Metanephros (tissue), 2 donors: ENCODE results near the genes SPTBN2 and ANKRD13D.

DNA sequence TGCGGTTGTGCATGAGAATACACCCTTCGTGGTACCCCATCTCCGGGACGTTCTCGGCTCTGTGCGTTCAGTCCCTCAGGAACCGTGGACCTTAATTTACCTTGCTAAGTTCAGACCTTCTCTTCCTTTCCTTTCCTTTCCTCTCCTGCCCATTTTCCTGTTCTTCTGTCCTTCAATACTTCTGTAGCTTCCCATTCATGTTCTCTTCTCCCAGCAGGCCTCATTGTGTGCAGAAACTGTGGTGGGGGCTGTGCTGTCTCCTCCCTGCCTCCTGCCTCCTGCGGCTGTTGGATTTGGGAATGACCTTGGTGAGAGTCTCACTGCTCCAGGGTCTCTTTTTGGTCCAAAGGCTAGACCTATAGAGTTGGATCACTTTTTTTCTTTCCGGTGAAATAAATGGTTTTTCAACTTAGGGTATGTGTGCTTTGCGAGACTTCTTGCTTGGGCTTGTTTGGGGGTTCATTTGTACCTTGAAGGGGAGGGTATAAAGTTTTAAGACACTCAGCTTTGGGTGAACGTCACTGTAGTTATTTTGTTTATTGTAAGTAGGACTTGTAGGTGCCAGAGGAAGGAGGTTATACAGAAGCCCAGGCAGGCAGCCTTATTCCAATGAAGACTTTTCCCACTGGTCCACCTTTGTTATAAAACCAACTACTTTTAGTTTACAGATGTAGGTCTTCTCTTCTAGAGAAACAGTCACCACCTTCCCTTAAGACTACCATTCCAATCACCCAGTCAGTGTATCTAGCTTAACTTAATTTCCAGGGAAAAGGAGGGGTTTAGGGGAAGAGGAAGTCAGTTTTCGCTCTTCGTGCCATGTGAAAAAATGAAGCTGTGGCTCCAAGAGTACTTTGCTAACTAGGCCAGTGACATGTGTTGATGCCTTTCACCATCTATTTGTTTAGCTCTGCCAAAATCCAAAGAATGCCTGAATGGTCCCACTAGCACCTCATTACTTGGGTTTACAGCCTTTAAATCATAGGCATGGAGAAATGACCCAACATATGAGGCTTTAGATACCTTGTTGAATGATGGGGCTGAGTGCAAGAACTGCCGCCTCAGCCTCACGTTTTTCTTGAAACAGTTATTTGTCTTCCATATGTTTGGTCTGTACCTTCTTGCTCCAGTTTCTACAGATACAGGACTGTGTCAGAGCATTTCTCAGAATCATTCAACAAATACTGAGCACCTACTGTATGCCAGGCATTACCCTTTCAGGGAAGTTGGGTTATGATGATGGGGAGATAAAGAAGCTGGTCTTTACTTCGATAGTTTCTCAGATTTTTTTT, 8.0 kb downstream of the RBM4 start:
- RAMPAGE, long total RNA = no peak

DNA sequence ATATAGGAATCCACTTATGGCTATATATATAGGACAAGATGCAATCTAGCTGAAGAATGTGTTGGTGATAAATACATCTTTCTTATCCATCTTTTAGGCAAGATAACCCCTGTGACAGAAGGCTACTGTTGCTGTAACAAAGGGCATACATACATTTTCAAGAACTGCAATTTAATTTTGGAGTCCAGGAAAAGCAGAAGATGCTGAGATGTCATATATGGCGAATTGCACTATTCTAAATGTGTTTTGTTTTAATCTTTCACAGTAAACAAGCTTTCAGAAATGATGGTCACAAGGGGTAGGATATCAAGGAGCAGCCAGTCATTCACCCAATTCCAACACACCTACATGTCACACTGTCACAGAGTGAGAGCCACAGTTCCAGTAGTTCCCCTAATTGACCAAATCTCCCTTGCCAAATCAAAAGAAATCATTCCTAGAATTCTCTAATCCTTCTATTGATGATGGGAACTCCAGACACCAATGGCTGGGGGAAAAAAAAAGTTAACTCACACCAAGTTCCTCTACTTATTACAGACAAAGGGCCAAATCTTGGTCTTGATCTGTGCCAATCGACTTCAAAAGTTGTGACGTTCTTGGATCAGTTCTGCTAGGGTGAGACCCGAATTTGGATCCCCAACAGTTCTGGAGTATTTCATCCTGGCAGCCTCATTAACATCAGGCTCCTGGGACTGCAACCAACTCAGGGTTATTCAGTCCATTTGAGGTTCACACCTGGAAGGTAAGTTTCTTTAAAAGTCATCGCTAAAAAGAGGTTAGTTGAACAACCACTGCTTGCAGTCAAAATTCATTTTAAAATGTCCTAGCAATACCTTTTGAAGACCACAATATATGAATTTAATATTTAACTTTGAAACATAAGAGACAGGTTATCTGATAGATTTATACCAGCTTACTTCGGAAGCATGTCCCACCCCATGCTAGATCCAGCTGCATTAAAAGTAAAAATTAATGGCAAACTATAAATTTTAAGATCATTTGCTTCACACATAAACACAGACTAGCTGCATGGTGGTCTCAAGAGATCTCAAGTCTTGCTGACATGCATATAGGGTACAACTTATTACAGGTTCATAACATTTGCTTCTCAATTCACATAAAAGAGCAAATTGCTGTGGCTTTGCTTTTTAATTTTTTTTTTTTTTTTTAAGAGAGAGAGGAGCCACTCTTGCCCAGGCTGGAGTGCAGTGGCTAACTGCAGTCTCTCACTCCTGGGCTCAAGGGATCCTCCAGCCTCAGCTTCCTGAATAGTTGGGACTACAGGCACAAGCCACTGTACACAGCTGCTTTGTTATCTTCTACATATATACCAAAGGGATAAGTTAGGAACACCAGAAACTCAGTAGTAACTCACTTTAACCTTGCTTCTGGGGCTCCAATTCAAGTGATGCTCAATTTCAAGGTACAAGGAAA, 11.4 kb downstream of the RBM4B start:
- RAMPAGE, long total RNA = no peak

DNA sequence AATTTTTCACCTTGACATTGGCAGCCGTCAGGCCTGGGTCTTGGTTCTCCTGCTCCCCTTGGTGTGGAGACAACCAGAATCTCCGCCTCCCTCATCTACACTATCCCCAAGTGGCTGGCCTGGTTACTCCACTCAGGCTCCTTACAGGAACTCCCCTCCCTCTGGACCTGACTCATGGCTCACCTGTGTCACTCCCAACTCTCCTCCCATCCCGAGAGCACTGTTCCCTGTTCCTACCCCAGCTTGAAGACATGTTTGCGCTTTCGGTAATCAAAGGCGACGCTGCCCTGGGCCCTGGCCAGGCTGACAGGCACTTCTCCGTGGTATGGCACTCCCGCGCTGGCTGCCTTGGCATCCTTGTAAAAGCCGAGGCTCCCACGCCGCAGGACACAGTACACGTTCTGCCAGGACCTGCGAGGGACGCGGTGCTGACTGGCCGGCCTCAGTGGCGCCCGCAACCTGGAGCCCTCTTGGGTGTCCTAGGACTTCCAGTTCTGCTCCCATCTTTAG, 9.1 kb upstream of the RBM4B start:
- RAMPAGE, long total RNA = no peak

- RAMPAGE, long total RNA = no peak
Measured at GRCh38 chr11:66688642-66689288, 11.1 kb upstream of the RBM4B start.

DNA sequence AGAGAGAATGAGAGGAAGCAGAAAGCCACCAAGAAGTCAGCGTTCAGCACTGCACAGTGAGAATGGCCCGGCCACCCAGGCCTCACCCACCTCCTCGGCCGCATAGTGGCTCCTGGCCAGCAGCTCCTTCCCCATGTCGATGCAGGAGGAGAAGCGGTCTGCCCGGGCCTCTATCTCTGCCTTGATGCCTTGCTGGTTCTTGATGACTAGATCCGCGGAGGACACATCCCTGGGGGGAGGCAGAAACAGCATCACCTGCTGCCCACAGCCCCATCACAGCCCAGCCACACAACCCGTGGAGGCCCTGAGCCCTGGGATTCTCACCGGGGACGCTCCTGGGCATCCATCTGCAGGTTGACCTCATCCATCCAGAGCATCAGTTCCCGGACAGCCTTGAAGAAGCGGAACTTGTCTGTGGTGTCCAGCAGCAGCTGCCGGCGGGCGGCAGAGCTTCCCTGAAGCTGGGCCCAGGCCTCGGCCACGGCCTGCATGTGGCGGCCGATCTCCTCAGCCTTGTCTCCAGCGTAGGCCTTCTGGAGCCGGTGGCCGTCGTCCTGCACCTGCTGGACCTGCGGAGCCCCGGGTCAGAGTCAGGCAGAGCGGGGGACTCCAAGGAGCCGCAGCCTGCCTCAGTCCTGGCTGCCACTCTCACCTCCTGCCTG, 12.2 kb upstream of the RBM4B start:
- RAMPAGE, long total RNA = no peak

- RAMPAGE, long total RNA = no peak
Measured at GRCh38 chr11:66725591-66726176, 3.3 kb downstream of the SPTBN2 start.

GRCh38 chr11:66726784-66727956, 1.8 kb downstream of the SPTBN2 start:
- RAMPAGE, long total RNA = no peak

DNA sequence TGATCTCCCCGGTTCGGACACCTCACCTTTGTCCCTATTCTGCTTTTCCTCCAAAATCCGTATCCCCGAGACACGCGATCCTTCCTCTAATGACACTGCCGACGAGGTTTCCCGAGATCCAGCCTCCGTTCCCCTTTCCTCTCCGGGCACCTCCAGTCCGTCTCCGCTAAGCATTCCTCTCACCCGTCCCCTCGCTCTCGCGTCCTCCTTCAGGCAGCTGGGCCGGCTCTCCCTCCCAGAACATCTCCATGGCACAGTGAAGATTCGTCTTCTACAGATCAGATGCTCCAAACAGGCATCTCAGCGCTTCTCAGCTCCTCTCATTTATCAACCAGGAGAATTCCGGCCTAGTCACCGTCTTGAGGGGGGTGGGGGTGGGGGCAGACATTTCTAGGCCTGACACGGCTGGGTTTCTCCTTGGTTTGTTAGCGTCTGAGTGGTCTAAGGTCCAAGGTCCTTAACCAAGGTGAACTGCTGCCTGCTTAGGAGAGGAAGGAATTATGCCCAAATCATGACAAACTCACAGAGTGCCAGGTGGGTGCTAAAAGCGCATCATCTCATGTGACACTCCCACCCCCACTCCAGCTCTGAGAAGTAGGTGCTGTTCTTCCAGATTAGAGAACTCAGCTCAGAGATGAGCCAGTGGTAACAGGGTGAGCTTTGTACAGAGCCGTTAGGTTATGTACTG, at the start of gene SPTBN2:
SPTBN2 (minus strand) TSS at position 502 of the 688 bp plus-strand sequence.
- RAMPAGE, long total RNA = no peak

DNA sequence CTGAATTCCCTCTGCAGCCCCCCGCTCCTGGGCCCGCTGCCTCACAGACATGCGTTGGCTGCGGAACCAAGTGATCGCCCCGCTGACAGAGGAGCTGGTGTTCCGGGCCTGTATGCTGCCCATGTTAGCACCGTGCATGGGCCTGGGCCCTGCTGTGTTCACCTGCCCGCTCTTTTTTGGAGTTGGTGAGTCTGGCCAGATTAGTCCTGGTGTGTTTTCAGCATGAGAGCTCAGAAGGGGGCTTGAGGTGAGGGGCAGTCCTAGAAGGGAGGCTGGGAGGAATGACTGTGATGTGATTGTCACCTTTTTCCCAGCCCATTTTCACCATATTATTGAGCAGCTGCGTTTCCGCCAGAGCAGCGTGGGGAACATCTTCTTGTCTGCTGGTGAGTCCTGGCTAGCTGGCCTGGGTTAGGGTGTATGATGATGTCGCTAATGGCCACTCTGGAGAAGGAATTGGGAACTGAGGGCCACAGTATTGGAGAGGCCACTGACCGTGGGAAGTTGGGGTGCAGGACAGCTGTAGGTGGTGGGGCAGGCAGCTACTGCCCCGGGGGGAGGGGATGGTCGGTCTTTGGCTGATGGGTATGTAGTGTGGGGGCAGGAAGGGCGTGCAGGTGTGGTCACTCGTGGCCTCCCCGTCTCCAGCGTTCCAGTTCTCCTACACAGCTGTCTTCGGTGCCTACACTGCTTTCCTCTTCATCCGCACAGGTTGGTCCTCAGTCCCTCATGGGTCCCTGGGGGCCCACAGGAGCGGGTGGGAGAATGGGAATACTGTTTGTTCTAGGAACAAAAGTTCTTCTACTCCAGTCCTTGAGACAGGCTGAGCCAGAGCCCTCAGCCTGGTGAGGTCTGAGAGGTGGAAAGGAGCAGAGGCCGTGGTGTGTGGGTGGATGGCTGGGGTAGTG, 1.9 kb downstream of the RCE1 start:
- RAMPAGE, long total RNA = no peak

GRCh38 chr11:66857167-66857579, 309 bp downstream of the LRFN4 start:
- RAMPAGE, long total RNA = no peak

GRCh38 chr11:66901795-66902619, 45.1 kb downstream of the LRFN4 start:
- RAMPAGE, long total RNA = no peak

GRCh38 chr11:66951863-66952145, 6.4 kb downstream of the PC start:
- RAMPAGE, long total RNA = no peak

- RAMPAGE, long total RNA = no peak
Measured at GRCh38 chr11:66976033-66976712, 1.1 kb downstream of the C11orf86 start.

- RAMPAGE, long total RNA = no peak
Measured at GRCh38 chr11:67054450-67054981, 2.1 kb upstream of the RHOD start.

- RAMPAGE, long total RNA = no peak
Measured at GRCh38 chr11:67071243-67072138, 14.8 kb downstream of the RHOD start.

DNA sequence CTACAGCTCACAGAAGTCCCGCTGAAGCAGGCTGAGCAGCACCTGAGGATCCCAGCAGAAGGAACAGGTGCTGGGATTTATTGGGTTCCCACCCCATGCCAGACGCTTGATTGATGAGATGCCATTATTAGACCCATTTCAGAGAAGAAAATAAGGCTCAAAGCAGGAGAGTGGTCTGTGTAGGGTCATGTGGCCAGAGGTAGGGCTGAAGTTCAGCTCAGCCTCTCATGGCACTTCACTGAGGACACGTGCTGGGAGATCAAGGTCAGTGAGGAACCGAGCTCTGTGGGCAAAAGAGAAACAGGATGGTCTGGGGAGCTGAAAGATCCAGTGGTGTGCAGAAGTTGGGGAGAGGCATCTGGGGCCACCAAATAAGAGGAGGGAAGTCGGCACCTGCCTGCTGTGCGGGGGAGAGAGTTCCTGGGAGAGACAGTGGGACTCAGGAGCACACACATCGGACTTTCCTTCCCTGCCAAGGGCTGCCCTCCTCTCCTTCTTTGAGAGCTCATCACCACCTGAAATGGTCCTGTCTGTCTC, 19.6 kb downstream of the RHOD start:
- RAMPAGE, long total RNA = no peak

- RAMPAGE, long total RNA = no peak
Measured at GRCh38 chr11:67228190-67228829, 38.0 kb upstream of the GRK2 start.

DNA sequence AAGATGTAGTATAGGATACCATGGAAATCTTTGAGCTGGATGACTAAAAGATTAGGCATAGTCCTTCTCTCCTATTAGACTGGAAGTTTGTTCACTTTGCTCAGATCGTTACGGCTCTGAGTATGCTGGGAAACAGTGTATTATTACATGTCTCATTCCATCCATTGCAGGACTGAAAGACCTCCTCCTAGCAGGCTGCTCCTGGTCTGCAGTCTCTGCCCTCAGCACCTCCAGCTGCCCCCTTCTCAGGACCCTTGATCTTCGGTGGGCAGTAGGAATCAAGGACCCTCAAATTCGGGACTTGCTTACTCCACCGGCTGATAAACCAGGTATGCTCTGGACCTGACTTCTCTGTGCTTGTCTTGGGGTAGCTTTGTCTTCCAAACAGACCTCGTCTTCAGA, 13.0 kb upstream of the GRK2 start:
- RAMPAGE, long total RNA = no peak

DNA sequence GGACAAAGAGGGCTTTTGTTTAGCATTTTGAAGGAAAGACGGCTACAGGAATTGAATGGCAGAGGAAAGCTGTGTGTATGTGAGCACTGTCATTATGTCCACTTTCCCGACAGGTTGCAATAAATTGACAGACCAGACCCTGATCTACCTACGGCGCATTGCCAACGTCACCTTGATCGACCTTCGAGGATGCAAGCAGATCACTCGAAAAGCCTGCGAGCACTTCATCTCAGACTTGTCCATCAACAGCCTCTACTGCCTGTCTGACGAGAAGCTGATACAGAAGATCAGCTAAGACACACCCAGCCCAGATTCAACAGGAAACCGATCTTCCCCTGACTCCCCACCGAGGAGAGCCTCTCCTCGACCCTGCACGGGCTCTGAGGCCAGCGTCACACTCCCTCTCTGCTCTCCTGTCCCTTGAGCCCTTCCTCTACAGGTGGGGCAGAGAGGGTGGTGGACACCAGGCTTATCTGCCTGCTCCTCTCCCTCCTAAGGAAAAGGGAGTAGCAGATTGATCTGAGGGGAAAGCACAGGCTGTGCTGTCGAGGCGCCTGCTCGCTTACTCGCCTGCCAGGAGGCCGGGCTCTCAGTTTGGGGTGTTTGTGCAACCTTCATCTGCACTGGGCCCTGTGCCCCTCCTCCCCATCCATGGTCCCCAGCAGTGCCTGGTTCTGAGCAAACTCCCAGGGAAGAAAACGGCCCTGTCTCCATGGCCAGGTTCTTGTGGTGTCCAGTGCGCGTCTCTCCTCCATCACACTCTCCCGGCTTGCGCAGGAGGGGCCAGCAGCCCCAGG, 11.3 kb upstream of the GRK2 start:
- RAMPAGE, long total RNA = no peak

DNA sequence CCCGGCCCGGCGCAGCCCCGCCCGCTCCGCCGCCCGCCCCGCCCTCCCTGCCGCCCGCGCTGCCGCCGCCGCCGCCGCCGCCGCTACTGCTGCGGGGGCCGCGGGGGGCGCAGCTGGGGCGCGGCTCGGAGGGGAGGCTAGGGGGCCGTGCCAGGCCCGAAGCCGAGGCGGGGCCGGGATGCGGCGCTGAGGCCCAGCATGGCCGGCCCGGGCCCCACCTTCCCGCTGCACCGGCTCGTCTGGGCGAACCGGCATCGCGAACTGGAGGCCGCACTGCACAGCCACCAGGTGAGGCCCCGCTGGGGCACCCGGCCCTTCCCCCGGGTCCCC, at the start of gene ANKRD13D:
ANKRD13D (plus strand) TSS at position 41 of the 330 bp plus-strand sequence.
- RAMPAGE, long total RNA = no peak